Measurements from ENCODE around the genes MPND and TICAM1.

DNA sequence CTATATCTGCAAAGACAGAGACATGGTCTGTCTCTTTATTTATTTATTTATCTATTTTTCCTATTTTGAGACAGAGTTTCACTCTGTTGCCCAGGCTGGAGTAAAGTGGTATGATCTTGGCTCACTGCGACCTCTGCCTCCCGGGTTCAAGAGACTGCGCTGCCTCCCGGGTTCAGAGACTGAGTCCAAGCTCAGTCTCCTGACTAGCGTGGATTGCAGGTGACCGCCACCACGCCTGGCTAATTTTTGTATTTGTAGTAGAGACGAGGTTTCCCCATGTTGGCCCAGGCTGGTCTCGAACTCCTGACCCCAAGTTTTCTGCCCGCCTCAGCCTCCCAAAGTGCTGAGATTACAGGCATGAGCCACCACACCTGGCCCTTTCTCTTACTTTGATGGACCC is 369 bp upstream of the STAP2 start:
- RRBS = no CpG with 5 or more reads among the region's 10 CpGs

DNA sequence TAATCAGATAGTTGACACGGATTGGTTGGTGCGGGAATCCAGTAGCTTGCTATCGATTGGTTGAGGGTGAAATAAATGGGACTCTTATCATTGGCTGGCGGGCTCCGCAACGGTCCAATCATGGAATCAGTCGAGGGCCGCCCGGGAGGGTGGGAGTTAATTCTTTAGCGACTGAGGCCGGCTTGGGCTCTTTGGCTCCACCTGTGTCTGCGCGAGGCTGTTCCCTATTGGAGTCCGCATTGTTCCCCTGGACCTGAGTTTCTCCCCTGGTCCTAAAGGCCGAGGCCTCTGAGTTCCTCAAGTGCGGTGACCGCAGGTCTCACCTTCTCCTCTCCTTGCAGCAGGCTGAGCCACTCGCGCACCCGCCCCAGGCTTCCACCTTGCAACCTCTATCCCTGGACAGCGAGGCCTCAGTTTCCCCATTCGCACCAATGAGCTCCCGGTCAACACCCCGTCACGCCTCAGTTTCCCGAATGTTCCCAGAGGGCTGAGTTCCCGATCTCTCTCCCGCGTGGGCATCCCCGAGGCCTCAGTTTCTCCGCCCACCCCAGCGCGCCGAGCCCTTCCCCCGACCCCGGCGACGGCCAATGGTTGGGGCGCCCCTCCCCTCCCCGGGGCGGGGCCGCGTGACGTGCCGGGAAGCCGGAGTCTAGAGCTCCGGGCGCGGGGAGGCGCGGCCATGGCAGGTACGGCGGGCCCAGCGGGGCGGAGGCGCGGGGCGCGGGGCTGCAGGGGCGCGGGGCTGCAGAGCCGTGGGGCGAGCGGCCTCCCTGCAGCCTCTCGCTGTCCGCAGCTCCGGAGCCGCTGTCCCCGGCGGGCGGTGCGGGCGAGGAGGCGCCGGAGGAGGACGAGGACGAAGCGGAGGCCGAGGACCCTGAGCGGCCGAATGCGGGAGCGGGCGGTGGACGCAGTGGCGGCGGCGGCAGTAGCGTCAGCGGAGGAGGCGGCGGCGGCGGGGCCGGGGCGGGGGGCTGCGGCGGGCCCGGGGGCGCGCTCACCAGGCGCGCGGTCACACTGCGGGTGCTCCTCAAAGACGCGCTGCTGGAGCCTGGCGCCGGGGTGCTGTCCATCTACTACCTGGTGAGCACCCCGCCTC is at the start of gene MPND:
TSS of gene MPND (plus strand) at position 648 of the 1,096 bp plus-strand sequence.
- RRBS = under 1% methylated on average over 11 of the region's 110 CpGs

- RRBS = no CpG with 5 or more reads among the region's 23 CpGs
These were observed 11.9 kb downstream of the SH3GL1 start for GRCh38 chr19:4388130-4389172.

GRCh38 chr19:4399531-4400182 is 690 bp downstream of the SH3GL1 start:
- RRBS = no CpG with 5 or more reads among the region's 31 CpGs

GRCh38 chr19:4448125-4449025 is 9.2 kb downstream of the UBXN6 start:
- RRBS = no CpG with 5 or more reads among the region's 32 CpGs

GRCh38 chr19:4453234-4454364 is 4.0 kb downstream of the UBXN6 start:
- RRBS = no CpG with 5 or more reads among the region's 37 CpGs

DNA sequence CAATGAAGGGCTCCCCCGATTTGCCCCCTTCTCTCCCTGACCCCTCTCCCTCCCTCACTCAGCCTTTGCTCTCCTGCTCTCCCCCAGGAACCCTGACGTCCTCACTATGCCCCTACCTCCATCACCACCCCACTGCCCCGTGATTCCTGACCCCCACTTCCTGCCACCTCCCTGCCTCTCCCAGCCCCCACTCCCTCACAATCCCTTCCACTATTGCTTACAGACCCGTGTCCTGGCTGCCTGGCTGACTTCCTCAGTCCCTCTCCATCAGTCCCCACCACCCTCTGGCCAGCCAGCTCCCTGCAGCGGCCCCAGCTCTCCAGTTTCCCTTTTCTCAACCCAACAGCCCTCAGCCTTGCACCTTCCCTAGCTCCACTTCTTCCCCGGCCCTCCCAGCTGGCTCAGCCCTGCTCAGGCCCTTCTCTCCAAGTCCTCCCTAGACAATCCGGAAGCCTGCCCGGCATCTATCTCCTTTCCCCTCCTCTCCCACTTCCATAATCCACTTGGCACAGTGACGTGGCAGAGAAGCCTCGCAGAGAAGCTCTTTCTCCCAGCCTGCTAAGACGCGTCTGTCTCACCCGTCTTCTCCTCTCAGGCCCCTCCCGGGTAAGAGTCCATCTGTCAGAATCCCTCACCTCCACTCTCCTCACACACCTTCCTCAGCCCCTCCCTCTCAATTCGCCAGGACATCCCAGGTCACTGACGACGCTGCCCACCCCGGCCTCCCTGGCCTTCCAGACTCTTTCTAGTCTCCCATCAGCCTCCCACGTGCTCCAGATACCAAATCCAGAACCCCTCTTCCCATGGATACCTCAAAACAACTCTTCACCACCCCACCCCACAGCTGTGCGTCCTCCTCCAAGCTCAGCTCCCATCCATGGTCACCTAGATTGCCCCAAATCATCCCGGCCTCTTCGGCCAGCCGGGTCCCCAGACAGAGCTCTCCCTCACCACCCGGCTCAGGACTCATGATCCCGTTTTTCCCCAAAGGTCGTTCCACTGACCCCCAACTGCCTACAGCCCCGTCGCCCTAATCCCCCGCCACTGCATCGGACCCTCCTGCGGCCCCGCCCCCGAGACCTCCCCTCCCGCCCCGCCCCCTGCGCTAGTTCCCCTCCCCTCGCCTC is 989 bp downstream of the UBXN6 start:
- RRBS = 4% methylated on average over 2 of the region's 37 CpGs

- RRBS = 0% methylated on average over 2 of the region's 9 CpGs
These were observed 199 bp downstream of the HDGFL2 start for GRCh38 chr19:4472434-4472557.

DNA sequence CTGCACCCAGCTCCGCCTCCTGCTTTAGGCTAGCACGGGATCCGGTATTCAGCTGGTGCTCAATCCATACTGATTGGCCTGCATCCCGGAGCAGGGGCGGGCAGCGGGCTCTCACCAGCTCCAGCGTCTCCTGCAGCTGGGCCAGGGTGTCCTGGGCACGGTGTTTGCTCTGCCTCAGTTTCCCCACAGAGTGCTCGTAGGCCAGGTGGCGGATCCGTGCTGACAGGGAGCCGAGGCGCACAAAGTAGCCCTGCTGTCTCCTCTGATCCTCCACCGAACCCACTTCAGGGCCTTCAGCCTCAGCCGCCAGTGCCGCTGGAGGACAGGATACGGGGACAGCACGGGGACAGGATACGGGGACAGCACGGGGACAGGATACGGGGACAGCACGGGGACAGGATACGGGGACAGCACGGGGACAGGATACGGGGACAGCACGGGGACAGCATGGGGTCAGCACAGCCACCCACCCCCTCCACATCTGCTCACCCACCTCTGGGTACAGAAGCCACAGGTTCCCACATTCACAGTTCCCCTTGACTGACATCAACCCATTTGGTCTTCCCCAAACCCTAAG is 7.3 kb upstream of the PLIN4 start:
- RRBS = 49% methylated on average over 4 of the region's 26 CpGs

- RRBS = 97% methylated on average over 1 of the region's 30 CpGs
These were observed 2.2 kb downstream of the SEMA6B start for GRCh38 chr19:4557085-4557801.

GRCh38 chr19:4654279-4655360 is 15.3 kb downstream of the TNFAIP8L1 start:
- RRBS = no CpG with 5 or more reads among the region's 31 CpGs

DNA sequence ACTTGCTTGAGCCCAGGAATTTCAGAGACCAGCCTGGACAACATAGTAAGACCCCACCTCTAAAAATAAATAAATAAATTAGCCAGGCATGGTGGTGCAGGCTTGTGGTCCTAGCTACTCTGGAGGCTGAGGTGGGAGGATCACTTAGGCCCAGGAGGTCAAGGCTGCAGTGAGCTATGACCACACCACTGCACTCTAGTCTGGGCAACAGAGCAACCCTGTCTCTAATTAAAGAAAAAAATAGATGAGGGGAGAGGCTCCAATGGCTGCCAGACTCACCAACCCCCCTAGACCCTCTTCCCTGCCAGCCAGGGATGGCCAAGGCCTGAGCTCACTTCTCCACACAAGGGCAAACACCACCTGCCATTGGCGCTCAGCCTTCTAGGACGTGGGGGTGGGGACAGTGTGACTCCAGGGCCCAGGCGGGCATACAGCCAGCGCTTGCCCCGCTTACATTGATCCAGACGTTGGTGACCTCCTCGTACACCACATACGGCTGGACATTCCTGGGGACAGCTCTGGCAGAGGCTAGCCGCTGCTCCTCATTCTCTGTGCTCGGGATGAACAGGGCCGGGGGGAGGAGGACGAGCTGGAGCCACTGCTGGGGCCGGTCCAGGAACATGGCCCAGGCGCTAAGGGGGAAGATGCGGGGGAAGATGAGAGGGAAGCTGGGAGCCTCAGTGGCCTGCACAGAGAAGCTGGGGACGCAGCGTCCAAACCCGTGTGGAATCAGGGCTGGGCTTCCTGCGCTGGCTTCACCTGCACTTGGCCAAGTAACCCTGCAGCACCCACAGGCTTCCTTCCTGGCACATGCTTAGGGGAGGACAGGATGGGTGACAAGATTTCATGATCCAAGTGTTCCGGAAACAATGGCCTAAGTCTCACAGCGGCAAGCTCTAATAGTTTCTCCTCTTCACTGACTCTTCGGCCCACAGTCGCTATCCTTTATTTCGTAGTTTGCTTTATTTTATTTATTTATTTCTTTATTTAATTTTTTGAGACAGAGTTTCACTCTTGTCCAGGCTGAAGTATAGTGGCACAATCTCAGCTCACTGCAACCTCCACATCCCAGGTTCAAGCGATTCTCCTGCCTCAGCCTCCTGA is 25.1 kb upstream of the MYDGF start:
- RRBS = no CpG with 5 or more reads among the region's 25 CpGs

- RRBS = no CpG with 5 or more reads among the region's 3 CpGs
These were observed 1.5 kb downstream of the DPP9 start for GRCh38 chr19:4722092-4722503.

GRCh38 chr19:4831009-4832105 is at the start of gene TICAM1:
TICAM1 (minus strand) TSS chr19:4831712.
- RRBS = 2% methylated on average over 6 of the region's 56 CpGs

- RRBS = no CpG with 5 or more reads among the region's 13 CpGs
These were observed 4.7 kb downstream of the UHRF1 start for GRCh38 chr19:4913991-4914366.

DNA sequence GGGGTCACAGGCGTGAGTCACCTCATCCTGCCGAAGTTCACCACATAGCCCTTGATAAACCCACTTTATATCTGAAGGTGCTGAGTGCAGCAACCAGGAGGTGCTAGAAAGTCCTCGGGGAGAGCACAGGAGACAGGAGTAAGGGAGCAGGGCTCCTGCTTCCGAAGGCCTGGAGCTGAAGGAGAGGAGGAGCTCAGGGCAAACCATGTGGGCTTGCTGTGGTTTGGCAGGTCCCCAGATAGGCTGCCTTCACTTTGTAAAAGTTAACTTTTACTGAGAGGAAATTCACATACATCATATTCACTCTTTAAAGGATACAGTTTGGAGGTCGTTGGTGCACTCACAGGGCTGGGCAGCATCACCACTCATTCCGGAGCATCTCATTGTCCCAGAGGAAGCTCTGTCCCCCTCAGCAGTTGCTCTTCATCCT is 49.4 kb downstream of the KDM4B start:
- RRBS = no CpG with 5 or more reads among the region's 6 CpGs

GRCh38 chr19:5207895-5208509 is 132.6 kb downstream of the PTPRS start:
- RRBS = no CpG with 5 or more reads among the region's 23 CpGs

DNA sequence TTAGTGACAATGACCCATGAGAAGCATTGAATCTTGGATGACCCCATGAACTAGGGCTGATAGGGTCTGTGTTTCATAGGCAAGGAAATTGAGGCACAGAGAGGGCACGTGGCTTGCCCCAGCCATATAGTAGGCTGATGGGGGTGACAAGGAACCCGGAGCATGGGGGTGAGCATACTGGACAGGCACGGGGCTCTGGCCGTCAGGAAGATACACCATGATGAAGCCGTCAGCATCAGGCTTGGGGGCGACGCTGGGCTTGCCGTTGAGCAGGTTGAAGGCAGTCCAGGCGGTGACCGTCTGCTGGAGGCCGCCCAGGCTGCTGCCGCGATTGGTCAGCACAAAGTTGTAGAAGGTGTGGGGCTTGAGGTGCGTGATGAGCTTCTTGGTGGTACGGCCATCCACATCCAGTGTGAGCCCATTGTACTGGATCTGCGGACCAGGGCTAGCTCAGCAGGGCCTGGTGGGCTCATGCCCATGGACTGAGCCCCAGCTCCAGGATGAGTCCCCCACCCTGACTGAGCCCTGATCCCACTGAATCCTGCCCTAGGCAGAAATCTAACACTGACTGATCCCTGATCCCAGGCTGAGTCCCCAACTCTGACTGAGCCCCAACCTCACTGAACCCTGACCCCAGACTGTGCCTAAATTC is 119.7 kb downstream of the PTPRS start:
- RRBS = no CpG with 5 or more reads among the region's 16 CpGs

DNA sequence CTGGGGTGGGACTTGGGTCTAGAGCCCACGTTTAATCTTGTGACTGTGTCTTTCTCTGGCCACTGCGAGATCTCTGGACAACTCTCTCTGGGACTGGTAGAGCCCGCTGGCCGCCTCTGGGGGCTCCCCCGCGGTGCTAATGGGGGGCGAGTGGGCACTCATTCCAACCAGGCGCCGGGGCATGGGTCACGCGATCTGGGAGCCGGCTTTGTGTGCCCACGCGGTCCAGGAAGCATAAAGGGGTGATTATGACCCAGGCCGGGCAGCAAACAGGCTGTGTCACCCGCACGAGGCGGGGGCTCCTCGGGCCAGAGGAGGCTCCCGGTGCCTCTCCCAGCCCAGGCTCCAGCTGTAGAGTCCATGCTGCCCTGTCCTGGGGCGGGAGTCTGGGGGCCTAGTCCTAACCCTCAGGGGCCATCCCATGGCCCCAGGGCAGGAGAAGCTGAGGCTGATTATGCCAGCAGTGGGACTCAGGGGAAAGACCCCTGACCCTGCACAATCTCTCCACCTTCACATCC is 50.3 kb downstream of the PTPRS start:
- RRBS = 74% methylated on average over 6 of the region's 21 CpGs

GRCh38 chr19:5338069-5339234 is 2.2 kb downstream of the PTPRS start:
- RRBS = 11% methylated on average over 11 of the region's 52 CpGs